Measurements from ENCODE around the gene GTF2A1.

- PRO-cap: no peak
These were observed 56.6 kb downstream of the GTF2A1 start for GRCh38 chr14:81164152-81164653.

GRCh38 chr14:81205670-81205915 is 15.2 kb downstream of the GTF2A1 start:
- PRO-cap: no peak

GRCh38 chr14:81219994-81221011 is at the start of gene GTF2A1:
Gene GTF2A1 (minus strand): TSS chr14:81220959.
- PRO-cap: bidirectional peak, plus-strand start at chr14:81220182, minus-strand start at chr14:81220080; bidirectional peak, plus-strand start at chr14:81220367, minus-strand start at chr14:81220263; bidirectional peak, plus-strand start at chr14:81221049, minus-strand start at chr14:81220899

- PRO-cap: no peak
These were observed 1.2 kb upstream of the GTF2A1 start for GRCh38 chr14:81221831-81222520.

DNA sequence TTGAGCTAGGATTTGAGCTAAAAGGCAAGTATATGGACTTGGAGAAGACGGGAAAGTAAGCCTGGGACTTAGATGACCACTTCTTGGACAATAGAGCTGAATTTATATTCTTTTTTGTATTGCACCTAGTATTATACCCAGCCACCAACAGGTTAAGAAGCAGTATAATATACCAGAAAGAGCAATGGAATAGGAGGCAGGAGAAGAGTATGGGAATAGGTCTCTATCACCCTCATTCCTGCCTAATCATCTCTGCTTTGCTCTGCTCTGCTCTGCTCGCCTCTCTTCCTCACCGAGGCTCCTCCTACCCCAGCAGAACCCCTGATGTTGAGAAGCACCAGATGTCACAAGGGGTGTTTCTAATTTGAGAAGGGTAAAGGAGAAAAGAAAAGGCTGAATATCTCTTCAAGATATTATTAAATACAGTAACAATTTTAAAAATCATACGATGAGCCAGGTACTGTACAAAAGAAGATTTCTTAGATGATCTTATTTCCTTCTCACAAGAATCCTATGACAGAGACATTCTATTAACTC is 89.0 kb downstream of the STON2 start:
- PRO-cap: unidirectional peak, minus-strand start at position 291 of the sequence

- PRO-cap: unidirectional peak, plus-strand start at chr14:81323267
These were observed 77.0 kb downstream of the STON2 start for GRCh38 chr14:81323032-81323524.

DNA sequence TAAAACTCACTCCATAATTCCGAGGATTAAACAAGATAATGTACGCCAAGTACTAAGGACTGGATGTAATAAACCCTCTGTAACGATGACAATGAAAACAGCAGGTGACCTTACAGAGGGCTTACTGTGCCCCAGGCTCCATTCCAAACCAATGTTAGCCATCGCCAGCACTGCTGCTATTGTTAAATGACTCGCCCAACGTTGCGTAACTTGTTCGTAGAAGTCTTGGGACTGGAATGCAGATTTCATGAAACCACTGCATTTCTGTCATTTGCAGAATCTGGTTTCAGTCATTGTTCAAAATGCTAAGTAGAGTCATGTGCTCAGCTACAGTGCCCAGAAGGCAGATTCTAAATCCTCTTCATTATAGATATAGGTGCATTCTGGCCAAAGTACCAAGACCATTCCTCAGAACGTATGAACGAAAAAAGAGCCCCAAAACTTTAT is 772 bp upstream of the STON2 start:
- PRO-cap: unidirectional peak, minus-strand start at position 153 of the sequence

GRCh38 chr14:84171368-84171696 is 1358.6 kb upstream of the FLRT2 start:
- PRO-cap: no peak

DNA sequence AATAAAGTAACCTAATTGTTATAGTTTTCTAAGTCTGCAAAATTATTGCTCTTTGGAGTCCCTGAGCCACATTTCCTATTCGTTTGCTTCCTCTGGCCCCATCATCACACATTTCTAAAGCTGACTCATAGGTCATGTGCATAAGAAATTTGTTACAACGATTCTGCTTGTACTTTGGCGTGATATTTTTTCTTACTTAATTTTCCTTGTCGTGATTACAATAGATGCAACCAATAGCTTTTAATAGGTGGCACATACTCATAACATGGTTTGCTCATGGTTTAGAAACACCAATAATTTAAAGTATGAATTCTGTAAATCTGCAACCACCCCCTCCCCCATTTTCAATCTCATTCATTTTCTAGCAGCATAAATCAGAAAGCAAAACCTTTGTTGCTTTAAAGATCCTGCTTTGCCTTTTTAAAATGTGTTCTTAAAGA is 1.8 kb upstream of the FLRT2 start:
- PRO-cap: no peak

- PRO-cap: no peak
These were observed 1.1 kb downstream of the FLRT2 start for GRCh38 chr14:85530789-85531758.

DNA sequence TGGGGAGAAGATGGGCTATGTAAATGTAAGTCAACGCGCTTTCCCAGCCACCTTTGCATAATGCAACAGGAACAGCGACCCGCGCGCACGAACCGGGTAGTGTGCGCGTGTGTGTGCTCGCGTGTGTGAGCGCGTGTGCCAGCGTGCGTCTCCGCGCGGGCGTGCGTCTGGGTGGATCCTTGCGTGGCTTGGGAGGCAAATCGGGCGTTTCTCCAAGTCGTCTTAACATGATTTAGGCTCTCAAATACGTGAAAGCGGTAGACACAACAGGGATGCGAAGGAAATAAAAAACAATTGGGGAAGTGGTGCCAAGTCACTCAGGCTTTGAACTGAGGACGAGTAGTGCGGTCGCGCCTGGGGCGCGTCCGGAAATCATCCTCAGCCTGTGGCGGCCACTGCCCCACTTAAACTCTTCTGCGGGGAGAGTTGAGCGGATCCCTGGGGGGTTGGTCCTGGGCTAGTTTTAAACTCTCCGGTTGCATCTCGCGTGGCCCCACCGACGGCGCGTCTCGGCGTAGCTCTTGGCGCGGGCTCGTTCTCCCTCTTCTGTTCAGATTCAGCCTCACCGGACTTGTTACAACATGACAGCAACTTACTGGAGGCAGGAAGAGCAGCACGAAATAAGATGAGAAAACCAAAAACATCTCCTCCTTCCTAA is 1.9 kb downstream of the FLRT2 start:
- PRO-cap: no peak

GRCh38 chr14:85536236-85537232 is 6.6 kb downstream of the FLRT2 start:
- PRO-cap: no peak

GRCh38 chr14:85607513-85608180 is 77.7 kb downstream of the FLRT2 start:
- PRO-cap: no peak

GRCh38 chr14:85934466-85934937 is 404.6 kb downstream of the FLRT2 start:
- PRO-cap: unidirectional peak, plus-strand start at chr14:85934767

DNA sequence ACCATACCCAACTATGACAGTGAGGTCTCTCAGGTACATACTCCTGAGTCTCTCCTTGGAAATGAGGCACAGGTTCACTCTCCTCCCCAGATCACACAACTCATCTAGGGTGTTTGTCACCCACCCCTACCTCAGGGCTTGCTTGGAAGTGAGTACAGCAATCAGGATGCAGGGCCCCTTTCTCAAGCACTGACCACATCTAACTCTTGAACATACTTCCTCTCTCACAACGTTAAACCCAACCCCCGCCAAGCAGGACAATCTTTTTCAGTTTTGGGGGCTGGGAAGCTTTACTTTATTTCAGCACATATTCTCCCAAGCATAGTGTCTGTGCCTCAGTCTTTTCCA is 2.5 kb upstream of the GPR65 start:
- PRO-cap: unidirectional peak, minus-strand start at position 208 of the sequence

DNA sequence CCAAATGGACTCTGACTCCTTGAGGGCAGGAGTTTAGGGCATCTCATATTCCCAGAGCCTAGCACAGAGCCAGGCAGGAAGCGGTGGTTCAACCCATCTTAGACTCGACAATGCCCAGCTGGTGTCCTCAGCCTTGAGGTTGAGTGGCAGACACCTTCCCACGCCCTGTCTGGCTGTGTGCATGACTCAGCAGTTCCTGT is 176.0 kb downstream of the TTC8 start:
- PRO-cap: no peak

GRCh38 chr14:89185712-89186592 is 231.1 kb downstream of the FOXN3 start:
- PRO-cap: no peak

DNA sequence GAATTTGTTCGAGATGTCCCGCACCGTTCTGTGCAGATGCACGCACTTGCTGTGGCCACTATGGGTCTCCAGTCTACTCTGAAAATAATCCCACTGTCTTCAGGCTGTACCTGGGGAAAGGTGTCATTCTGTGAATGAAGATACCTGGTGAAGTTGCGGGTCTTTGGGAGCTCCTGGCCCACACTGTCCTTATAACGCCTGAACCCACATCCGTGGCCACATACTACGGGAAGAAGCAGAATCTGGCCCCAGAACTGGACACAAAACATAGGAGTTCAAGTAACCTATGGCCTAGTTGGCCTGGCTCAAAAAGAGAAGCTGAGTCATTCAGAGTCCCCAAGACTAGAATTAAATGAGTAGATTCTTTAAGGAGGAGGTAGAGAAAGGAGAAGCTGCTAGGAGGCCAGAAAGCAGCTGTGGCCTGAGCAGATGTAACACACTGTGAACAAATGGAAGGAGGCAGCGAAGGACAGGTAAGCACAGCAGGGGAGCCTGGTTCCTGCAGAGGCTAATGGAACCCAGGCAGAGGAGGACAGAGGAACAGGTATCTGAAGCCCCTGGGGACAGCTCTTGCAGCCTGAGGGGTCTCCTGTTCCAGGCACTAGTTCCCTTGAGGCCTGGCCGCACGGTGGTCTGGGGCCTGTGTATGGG is 108.5 kb downstream of the FOXN3 start:
- PRO-cap: no peak

GRCh38 chr14:89366900-89367085 is 50.2 kb downstream of the FOXN3 start:
- PRO-cap: no peak

- PRO-cap: no peak
These were observed 148.4 kb upstream of the FOXN3 start for GRCh38 chr14:89565458-89565742.